Measurements from ENCODE around the gene TEX35.

GRCh38 chr1:178102330-178102636 is 8.4 kb downstream of the RASAL2 start:
- RRBS: no CpG with 5 or more reads among the region's 4 CpGs

GRCh38 chr1:178179978-178180613 is 86.2 kb downstream of the RASAL2 start:
- RRBS: no CpG with 5 or more reads among the region's 9 CpGs

DNA sequence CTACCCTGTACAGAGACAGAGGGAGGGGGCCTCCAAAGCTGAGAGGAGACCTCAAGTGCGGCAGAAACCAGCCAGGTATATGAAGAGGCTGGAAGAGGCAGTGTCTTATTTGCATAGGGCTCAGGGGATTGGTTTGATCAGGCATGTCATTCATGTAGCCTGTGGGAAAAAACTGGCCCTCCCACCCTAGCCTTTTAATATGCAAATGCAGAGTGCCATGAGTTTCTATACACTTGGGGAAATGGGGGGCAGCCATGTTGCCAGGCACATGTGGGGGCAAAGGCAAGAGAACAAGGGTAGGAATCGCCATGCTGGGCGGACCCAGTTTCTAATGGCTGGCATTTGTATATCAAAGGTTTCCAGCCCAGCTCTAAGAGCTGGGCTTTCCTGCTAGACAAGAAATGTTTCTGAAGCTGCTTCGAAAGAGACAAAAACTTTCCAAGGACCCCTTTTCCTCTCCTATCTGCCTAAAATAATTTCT is 172.8 kb downstream of the RASAL2 start:
- RRBS: no CpG with 5 or more reads among the region's 4 CpGs

DNA sequence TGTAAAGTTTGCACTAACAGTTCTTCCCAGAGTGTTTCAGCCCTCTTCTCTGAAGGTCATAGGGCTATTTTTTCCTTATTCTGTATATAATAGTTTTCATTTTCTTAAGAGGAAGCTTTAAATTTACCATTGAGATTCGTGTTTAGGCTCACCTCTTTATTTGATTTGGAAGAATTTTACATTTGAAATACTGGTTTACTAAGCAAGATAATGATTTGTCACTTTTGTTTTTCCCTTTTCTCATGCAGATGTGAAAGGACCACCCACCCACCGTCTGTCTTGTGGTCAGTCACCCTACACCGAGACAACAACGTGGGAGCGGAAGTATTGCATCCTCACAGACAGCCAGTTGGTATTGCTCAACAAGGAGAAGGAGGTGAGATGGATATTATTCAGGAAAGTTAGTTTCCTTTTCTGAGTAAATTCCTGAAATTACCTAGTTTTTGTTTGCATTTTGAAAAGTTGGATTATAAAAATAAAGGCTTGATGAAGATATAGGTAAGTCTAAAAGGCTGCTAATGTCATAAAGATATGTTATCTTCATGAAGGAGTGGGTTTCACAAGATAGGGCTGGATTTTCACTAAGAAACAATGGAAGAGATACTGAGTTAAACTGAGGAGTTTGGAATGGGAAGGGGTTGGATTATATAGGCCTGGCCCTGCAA is 189.5 kb downstream of the RASAL2 start:
- RRBS: no CpG with 5 or more reads among the region's 5 CpGs

DNA sequence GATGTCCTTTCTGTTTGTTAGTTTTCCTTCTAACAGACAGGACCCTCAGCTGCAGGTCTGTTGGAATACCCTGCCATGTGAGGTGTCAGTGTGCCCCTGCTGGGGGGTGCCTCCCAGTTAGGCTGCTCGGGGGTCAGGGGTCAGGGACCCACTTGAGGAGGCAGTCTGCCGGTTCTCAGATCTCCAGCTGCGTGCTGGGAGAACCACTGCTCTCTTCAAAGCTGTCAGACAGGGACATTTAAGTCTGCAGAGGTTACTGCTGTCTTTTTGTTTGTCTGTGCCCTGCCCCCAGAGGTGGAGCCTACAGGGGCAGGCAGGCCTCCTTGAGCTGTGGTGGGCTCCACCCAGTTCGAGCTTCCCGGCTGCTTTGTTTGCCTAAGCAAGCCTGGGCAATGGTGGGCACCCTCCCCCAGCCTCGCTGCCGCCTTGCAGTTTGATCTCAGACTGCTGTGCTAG is 176.8 kb downstream of the CLEC20A start:
- RRBS: no CpG with 5 or more reads among the region's 7 CpGs

- RRBS: no CpG with 5 or more reads among the region's 8 CpGs
Measured at GRCh38 chr1:178476448-178477312, 20.1 kb downstream of the CLEC20A start.

- RRBS: no CpG with 5 or more reads among the region's 15 CpGs
Measured at GRCh38 chr1:178512743-178513286, at the start of gene TEX35. TSS of gene TEX35 (plus strand) at chr1:178513109.

DNA sequence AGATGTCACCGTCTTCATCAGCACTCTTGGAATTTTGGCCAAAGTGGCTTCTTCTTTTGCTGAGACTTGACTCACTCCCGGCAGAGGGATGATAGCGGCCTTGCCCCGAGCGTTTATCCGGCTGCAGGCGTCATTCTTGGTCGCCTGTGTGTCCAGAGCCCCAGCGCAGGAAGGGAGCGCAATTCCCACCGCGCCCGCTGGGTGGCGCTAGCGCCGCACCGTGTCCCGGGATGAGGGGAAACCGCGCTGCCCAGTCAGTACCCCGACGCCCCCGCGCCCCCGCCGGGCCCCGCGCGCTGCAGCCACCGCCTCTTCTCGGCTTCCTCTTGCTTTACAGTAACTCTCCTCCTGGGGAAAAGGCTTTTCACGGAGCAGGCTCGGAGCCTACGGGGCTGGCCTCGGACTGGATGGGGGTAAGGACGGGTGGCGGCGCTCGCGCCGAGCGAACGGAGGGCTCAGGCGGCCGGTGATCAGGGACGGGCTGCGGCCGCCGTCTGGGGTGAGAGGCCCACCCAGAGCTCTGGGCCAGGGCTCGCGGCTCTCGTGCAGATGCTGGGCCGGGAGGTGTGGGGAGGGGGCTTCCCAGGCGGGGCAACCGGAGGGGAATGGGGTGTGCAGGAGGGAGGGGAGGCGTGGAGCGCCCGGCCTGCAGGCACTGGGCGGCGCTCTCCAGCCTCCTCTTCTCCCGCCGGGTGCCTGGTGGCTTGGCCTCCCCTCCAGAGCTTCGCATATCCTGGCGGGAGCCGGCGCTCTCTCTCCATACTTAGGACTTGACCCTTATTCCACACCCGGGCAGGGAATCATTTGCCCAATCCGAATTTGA is 29.8 kb downstream of the TEX35 start:
- RRBS: 2% methylated on average over 39 of the region's 68 CpGs

GRCh38 chr1:178917916-178918380 is 47.1 kb upstream of the ANGPTL1 start:
- RRBS: no CpG with 5 or more reads among the region's 2 CpGs

GRCh38 chr1:178952993-178953493 is 72.7 kb upstream of the FAM20B start:
- RRBS: no CpG with 5 or more reads among the region's 5 CpGs

- RRBS: no CpG with 5 or more reads among the region's 13 CpGs
Measured at GRCh38 chr1:179002826-179003478, 22.7 kb upstream of the FAM20B start.

GRCh38 chr1:179103654-179104259 is 21.9 kb downstream of the TOR3A start:
- RRBS: no CpG with 5 or more reads among the region's 6 CpGs

GRCh38 chr1:179133363-179134086 is 51.7 kb downstream of the TOR3A start:
- RRBS: no CpG with 5 or more reads among the region's 4 CpGs

GRCh38 chr1:179329988-179330959 is 35.5 kb upstream of the AXDND1 start:
- RRBS: no CpG with 5 or more reads among the region's 7 CpGs

DNA sequence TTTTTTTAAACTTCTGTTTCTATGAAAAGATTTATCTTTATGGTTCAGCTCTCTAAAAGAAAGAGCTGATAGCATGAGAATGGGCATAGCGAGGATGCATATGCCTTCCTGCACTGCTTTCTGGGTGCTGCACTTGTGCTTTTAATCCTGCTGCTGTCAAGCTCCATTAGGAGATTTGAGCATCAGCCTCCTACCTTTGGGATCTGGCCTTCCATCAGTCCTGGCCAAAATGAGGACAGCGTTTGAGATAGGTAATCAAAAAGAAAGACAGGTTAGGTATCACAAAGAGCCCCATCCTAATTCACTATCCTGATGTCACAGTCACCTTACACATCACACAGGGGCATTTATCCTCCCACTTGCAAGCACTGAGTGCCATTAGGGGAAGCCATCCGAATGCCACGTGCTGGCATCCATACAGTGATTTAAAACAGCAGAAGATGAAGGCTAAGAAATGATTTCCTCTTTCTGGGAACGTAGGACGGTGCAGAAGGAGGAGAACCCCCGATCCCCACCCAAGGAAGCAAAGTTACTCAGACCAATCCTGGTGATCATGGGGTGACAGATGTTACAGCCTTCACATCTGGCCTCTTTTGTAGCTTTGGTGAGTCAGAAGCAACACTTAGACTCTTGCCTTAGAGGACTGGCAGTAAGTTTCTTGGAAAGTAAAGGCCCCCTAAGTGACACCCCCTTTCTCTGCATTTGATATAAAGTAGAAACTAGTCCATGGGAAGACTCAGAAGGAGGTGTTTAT is 13.1 kb upstream of the FAM163A start:
- RRBS: no CpG with 5 or more reads among the region's 7 CpGs

DNA sequence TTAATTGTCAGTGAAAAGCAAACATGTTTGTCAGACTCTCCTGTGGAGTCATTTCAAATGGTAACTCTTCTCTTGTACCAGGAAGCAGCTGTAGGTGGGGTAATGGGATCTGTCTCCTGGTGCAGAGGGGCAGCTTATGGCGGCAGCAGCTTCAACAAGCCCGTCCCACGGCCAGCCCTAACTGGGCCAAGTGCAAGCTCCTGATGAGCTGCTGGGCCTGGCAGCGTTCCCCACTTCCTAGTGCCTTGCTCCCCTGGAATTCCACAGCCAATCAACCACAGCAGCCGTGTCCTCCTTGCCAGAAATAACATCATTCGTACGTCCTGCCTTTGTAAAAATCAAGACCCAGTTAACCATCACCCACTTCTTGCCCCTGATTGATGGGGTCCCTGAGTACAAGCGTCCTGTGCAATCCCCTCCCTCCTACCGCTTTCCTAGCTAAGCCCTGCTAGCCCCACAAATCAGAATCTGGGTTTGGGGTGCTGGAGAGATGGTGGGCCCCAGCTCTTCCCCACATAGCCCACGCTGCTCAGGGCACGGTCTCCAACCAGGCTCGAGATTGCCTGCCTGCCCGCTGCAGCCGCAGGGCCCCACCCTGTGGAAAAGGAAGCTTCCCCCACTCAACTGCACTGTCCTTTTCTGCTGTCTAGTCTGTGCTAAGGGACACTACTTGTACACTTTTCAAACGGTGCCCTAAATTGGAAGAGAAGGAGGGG is 61.2 kb downstream of the TOR1AIP2 start:
- RRBS: no CpG with 5 or more reads among the region's 15 CpGs

- RRBS: no CpG with 5 or more reads among the region's 2 CpGs
Measured at GRCh38 chr1:179843394-179844016, 34.1 kb downstream of the TOR1AIP2 start.

- RRBS: no CpG with 5 or more reads among the region's 17 CpGs
Measured at GRCh38 chr1:179882881-179883072, 692 bp downstream of the TOR1AIP1 start.

DNA sequence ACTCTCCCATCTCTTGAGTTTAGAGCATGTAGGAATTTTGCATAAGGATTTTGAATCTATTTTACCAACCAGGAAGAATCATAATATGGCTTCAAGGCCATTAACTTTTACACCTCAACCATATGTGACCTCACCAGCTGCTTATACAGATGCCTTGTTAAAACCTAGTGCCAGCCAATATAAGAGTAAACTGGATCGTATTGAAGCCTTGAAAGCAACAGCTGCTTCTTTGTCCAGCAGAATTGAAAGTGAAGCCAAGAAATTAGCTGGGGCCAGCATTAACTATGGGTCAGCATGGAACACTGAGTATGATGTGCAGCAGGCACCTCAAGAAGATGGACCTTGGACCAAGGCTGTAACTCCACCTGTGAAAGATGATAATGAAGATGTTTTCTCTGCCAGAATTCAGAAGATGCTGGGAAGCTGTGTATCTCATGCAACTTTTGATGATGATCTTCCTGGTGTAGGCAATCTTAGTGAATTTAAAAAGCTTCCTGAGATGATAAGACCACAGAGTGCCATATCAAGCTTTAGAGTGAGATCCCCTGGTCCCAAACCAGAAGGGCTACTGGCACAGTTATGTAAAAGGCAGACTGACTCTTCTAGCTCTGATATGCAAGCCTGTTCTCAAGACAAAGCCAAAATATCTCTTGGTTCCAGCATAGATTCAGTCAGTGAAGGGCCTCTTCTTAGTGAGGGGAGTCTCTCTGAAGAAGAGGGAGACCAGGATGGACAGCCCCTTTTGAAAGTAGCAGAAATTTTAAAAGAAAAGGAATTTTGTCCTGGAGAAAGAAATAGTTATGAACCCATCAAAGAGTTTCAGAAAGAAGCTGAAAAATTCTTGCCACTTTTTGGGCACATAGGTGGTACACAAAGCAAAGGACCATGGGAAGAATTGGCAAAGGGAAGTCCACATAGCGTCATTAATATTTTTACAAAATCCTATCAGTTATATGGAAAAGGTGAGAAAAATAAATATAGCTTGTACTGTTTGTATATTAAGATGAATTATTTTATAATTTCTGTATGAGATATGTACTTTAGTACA is 65.8 kb downstream of the CEP350 start:
- RRBS: no CpG with 5 or more reads among the region's 2 CpGs

DNA sequence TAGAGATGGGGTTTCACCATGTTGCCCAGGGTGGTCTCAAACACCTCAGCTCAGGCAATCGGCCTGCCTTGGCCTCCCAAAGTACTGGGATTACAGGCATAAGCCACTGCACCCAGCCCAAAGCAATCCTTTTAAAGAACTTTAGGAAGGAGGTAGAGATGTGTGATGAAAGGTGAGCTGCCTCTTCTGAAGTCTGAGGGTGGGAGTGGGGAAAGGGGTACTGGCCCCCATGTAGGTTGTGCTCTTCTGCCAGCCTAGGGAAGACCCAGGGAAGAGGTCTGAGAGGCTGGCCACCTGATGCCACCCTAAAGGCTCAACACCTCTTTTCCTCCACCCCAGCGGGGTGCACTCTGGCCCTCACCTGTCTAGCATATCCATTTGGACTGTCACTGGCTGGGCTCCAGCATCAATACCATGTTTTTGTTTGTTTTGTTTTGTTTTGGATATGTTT is 22.8 kb downstream of the QSOX1 start:
- RRBS: no CpG with 5 or more reads among the region's 2 CpGs

Measured in Ishikawa (cell line).